Metastatic Liver Carcinoma in the Lung (tissue), 2 donors: ENCODE measurements around a stretch of chr11.

DNA sequence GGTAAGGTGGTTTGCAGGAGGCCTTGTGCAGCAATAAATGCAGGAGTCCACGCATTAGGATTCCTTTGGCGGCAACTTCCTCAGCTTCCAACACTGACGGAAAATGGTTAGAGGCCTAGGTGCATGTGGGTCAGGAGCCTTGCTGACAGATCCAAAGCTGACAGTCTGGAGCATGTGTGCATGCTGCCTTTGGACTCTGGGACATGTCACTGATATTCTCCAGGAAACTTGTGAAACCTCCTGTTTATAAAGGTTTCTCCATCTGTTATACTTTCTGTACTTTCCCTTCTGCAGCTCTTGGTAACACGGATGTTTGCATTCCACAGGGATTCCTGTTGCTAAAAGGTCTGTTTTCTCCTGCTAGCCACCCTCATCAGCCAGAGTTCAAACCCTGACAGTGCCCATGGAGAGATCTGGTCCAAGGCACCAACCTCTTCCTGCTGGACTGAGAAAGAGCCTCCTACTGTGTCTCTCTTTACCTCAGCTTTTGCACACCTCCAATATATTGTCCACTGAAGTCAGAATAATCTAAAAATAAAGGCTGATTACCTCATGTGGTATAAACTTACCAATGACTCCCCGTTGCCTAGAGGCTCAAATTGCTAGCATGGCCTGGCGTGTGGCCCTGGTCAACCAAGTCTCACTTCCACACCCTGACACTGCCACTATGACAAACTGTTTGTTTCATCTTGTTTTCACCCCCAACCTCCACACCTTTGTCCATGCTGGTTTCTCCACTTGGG is 31.1 kb upstream of the LYVE1 start:
- PRO-cap, 2 experiments = no peak in any of the 2 experiments

DNA sequence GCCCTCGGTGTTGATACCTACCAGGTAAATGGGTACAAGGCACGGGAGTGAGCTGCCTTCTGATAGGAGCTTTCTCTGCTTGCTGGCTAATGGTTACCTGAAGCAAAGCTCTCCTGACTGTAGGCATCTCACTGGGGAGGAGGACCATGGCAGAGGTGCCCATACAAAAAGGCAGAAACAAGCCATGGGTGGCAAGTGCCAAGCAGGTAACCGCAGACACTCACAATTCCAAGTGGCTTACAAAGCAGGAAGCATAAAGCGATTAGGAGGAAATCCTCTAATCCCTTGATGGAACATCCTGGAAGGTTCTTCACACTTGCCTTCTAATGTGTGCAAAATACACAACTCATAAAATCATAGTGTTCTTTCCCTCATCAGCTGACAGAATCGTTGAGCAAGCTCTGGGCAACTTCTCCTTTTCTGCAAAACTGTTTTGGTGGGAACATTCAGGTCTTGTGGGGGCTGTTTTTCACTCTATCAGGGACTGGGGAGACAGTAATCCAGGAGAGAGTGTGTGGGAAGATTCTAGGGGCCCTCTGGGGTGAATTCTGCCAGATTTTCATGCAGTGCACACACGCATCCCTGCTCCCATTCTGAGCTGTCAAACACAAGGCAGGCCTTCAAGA is 53.4 kb downstream of the IRAG1 start:
- PRO-cap, 2 experiments = no peak in any of the 2 experiments

DNA sequence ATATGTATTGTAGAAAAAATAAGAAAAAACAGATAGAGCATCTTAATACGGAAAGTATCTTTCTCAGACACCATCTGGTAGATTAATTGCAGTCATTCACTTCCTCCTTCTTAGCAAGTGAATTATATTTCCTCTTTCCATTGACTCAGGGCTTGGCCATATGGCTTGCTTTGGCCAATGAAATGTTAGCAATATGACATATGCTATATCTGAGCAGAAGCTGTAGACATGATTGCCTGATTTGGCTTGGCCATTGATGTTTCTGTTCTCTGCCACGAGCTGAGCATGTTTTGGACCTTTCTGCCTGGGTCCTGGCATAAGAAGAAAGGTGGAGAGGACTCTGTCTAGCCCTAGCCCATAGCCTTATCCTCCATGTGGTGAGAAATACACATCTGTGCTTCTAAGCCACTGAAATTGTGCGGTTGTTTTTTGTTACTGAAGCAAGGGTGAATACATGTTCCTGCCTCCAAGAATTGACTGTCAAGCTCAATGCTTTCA is 34.5 kb upstream of the ZBED5 start:
- PRO-cap, 2 experiments = no peak in any of the 2 experiments

DNA sequence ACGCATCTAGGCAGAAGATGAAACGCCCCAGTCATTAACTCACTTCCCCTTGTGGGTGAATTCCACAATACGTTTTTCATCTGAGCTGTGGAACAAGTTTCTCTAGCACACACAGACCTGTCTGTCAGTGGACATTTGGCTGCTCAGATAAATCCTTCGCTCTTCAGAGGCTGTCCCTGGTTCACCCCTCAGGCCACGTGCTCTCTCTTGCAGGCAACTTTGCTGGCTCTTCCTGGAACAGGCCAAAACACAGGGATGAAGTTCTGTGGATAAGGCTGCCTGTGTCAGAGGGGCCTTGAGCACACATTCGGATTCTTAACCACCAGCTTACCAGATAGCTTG is 42.1 kb upstream of the ZBED5 start:
- PRO-cap, 2 experiments = peak in 1 of 2 experiments; most common plus-strand start position 127 of the sequence (in 1)

GRCh38 chr11:11481420-11481939 is 128.4 kb upstream of the CSNK2A3 start:
- PRO-cap, 2 experiments = no peak in any of the 2 experiments

- PRO-cap, 2 experiments = no peak in any of the 2 experiments
These were observed 100.4 kb downstream of the GALNT18 start for GRCh38 chr11:11521080-11522062.

- PRO-cap, 2 experiments = peak in 1 of 2 experiments; most common plus-strand start chr11:12009497 (in 1); most common minus-strand start chr11:12009336 (in 1)
These were observed 595 bp upstream of the DKK3 start for GRCh38 chr11:12008821-12009621.

GRCh38 chr11:12019161-12019746 is 10.8 kb upstream of the DKK3 start:
- PRO-cap, 2 experiments = no peak in any of the 2 experiments

DNA sequence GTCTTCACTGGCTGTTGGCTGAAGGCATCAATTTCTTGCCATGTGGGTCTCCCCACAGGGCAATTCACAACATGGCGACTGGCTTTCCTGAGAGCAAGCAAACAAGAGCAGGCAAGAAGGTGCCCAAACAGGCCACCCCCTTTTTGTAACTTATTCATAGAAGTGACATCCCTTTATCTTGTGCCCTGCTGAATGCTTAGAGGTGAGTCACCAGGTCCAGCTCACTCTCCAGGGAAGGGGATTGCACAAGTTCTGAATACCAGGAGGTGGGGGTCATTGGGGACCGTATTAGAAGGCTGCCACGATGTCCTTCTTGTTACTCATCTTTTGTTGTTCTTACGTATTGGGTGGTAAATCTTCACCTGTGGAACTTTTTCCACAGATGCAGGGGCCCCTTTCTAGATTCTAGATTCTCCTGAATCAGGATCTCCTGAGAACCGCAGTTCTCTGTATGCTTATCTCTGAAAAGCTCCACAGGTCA is 44.2 kb upstream of the MICAL2 start:
- PRO-cap, 2 experiments = no peak in any of the 2 experiments

- PRO-cap, 2 experiments = no peak in any of the 2 experiments
These were observed 7.0 kb downstream of the MICAL2 start for GRCh38 chr11:12117028-12118156.

GRCh38 chr11:12119367-12119886 is 9.0 kb downstream of the MICAL2 start:
- PRO-cap, 2 experiments = no peak in any of the 2 experiments

DNA sequence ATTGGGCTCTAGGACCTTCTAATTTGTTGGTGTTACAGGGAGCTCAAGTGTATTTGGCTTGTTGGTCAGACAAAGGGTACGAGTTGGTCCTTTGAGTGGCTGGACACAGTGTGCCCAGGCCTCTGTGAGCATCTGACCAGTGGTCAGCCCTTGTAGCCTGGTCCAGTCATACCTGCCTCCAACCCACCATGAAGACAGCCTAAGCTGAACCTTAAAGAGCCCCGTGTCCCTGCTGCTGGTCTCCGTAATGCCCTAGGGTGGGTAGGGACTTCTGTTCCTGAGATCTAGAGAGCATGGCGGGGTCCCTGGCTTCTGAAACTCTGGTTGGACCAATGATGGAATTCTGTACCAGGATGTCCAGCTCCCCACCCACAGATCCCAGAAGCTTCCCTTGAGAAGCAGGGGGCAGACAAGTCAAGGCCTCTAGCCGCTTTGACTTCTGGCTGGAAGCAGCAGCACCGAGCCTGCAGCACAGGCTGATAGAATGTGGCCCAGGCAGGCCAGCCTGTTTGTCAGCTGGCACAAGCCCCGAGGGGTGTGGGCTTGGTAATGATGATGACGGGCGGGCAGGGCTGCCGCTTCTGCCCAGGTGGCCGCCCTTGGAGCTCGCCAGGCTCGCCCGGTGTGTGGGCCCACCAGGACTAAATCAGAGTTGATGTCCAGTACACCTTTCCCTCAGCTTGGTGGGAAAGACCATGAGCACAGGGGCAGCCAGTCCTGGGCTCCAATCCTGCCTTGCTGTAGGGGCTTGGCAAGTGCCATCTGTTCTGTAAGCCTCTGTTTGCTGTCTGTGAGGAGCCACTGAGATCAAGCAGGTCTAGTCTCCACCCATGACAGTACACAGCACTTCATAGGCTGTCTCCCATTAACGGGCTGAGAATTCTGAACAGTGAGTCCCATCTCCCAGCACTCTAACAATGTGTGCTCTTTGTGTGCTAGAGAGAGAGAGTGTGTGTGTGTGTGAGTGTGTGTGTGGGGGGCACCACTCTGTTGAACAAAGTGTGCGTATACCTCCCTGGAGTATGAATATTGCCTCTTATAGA is 26.6 kb downstream of the MICAL2 start:
- PRO-cap, 2 experiments = no peak in any of the 2 experiments

GRCh38 chr11:12186038-12186422 is 75.6 kb downstream of the MICAL2 start:
- PRO-cap, 2 experiments = no peak in any of the 2 experiments

- PRO-cap, 2 experiments = no peak in any of the 2 experiments
These were observed 129.6 kb downstream of the MICAL2 start for GRCh38 chr11:12239833-12240463.

- PRO-cap, 2 experiments = no peak in any of the 2 experiments
These were observed 131.9 kb downstream of the MICAL2 start for GRCh38 chr11:12242038-12242976.

- PRO-cap, 2 experiments = no peak in any of the 2 experiments
These were observed 130.9 kb upstream of the PARVA start for GRCh38 chr11:12246447-12246919.

DNA sequence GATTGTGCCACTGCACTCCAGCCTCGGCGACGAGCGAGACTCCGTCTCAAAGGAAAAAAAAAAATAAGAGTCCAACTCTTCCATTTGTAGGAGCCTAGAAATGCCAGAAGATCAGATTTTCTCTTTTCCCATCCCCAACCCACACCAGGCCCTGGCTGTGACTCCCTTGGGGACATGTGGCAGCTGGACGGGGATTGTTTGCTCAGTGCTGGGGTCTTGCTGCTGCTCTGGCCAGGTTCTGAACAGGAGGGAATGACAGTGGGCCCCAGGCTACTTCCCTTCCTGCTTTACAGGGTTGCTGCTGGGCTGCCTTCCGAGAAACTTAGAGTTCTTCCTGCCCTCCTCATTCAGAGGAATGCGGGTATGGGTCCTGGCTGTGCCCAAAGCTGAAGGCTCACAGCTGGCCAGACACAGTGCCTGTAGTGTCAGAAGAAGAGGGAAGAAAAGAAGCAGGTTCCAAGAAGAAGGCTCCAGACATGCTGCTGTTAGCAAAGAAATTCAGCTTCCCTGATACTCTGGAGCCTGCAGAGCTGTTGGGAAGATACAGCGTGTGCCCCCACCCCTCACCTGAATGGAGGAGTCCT is 108.3 kb upstream of the PARVA start:
- PRO-cap, 2 experiments = no peak in any of the 2 experiments

DNA sequence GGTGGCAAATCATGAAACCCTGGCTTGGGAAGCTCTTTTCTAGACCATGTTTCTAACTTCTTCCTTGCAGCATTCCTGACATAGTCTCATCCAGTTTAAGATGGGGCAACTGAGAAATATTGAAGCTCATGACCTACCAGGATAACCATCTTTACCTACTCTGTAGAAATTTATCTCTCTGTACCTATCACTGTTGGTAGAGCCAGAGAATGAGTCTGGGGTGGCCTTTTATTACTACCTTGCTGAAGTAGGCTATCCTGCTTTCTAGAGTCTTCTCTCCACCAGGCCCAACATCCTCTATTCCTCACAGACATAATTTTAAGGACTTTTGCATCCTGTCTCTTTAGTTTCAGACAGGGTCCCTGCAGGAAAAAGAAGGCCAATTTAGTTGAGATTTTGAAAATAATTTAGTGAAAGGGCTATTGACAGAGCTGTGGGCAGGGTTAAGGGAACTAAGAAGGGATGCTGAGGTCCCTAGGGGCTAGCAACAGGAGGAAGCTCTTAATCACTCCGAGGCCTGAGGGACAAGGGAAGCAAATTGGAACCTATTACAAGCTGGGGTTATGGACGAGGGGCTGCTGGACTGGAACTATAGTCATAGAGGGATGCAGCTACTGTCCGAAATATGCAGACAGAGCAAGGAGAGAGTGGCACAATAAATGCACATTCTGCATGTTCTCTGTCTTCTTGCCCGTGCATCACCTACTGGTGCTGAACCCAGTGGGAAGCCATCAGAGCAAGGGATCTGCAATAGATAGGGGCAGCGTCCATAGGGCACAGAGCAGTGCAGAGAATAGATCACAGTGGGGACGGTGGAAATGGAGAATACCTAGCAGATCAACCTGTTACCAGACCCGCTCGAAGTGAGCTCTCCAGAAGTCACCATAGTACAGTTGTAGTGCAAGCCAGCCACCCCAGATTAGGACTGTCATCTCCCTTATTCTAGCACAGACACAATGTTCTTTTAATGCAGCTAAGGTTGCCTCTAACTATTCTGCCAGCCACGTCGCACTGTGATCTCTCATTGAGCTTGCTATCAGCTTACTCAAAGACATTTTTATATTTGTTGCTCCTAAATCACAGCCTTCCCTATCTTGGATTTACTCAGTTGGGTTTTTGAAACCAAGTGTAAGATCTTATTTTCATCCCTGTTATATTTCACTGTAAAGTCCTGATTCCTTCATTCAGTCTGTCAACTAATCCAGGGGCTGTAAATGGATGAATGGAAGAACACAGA is 2.9 kb downstream of the PARVA start:
- PRO-cap, 2 experiments = no peak in any of the 2 experiments

DNA sequence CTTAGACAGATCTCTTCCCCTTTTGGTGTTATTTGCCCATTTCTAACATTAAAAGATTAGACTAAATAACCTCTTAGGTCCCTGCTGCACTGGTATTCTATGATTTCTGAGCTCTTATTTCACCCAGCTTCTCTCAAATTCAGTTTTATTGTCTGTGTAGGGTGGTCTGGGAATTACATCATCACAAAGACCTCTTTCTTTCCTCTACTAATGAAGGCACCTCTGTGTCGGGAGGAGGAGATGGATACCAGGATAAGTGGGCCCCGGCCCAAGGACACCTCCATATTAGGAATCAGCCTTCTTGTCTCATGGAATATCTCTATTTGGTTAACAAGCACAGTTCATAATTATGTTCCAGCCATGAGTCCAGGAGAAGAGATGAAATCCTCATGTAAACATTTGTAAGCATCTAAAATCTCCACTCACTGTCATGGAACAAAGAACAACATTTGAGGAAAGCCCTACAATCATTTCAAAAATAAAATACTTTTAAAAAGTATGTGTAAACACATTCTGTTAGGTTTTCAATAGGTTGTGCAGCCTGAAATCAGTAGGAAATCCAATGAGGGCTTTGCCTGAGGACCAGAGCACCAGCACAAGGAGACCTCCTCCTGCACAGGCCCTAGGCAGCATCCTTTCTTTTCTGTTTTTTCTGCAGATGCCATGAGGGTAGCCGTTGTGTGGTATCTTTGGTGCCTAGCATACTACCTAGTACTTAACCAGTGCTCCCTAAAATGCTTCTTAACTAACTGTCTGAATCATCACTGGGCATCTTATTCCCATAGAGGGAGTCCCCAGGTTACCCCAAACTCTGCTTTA is 9.5 kb downstream of the PARVA start:
- PRO-cap, 2 experiments = no peak in any of the 2 experiments

GRCh38 chr11:12388151-12388698 is 10.9 kb downstream of the PARVA start:
- PRO-cap, 2 experiments = no peak in any of the 2 experiments